ENCODE results near the gene LY86.

DNA sequence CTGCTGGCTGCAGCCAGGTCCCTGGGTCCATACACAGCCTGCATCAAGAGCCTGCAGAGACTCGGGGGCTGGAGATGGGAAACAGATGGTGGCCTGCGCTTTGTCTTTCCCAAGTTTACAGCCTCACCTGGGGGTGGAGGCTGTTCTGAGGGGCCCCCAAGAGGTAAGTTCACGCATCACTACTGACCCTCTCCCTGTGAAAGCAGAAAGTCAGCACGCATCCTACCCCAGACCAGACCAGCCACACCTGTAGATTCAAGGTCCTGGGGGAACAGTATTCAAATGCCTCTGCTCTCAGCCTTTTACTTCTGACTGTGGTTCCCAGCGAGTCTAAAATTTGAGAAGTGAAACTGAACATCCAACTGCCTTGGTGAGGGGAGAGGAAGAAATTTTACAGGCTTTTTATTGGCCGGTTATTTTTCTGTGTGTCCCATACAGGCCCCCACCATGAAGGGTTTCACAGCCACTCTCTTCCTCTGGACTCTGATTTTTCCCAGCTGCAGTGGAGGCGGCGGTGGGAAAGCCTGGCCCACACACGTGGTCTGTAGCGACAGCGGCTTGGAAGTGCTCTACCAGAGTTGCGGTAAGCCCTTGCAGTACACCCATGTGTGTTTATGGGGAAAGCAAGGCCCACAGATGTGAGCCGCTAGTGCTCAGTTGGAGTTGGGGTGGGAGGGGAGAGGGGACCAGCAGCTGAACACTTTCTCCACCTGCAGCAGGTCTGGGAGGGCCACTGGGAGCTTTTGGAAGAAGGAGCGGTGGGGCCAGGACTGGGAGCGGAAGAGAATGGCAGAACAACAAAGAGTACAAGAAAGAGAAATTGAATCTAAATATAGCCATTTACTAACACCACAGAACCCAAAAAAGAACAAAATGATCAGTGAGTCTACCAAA lies at the start of gene LY86:
TSS of gene LY86 (plus strand) at position 433 of the 894 bp plus-strand sequence.
- RRBS, result no CpG with 5 or more reads among the region's 15 CpGs

DNA sequence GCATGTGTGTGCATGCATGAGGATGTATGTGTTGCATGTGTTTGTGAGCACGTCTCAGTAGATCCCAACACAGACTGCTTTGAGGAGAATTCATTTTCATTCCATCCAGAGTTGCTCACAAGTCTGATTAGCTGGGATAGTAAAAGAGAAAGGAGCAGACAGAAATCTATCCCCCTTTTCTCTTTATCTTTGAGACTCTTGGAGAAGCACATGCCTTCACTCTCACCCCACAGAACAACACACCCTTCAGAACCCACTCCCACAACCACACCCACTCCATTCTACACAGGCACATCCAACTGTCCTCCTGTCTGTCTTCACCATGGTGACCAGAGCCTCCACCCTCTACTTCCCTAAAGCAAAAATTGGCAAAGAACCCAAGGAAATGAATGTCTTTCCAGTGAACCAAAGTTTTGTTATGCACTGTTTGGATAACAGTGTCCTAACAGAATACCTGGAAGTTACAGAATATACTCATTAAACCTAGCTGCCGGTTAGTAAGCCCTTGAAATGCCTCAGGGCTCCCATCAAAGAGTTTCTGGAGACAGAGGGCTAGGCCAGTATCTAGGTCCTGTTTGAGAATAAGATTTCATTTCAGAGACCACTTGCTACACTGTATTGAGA lies 100.9 kb downstream of the LY86 start:
- RRBS, result no CpG with 5 or more reads among the region's 2 CpGs

GRCh38 chr6:6694271-6694730 lies 105.8 kb downstream of the LY86 start:
- RRBS, result no CpG with 5 or more reads among the region's 7 CpGs

DNA sequence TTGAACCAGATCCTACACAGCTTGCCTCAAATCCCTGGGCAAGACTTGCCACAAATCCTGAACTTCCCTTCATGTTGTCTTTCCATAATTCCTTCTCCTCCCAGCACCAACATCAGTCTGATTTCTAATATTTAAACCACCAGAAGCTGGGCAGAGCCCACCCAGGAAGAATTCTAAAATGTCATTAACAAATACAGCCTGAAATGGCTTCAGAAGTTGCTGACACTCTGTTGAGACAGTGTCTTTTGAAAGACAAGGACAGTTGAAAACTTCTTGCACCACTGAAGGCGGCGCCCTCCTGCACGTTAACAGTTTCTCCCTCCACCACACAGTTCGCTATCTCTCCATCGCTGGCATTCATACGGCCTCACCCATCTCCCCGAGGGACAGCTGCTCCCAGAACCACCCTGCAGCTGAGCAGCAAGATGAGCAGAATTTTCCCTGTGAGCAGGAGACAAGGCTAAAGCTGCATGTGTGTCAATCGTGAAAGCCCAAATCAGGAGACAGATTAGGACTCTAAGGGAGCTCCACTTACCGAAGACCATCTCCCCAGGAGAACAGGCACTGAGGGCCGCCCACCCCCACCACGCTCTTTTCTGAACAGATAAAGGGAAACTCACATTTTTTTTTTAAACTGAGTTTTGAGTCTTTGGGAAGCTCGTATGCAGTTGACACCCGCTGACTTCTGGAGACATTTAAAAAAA lies 113.3 kb downstream of the LY86 start:
- RRBS, result no CpG with 5 or more reads among the region's 13 CpGs

GRCh38 chr6:6703867-6704110 lies 115.3 kb downstream of the LY86 start:
- RRBS, result no CpG with 5 or more reads among the region's 3 CpGs

DNA sequence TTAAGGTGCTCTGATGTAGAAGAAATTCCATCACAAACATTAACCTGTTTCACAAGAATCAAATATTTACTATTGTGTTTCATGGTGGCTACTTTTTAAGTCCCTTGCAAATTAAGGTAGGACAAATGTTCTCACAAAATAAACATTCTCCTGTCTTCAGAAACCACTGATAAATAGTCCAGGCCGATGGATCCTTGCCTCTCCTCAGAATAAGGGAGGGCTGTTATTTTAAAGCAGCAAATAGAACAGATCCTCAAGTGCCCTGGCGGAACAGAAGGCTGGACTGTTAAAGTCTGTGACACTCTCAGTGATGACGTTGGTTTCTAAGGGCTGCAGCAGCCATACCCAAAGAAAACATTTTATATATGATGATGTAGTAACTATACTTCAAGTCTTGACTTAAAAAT lies 160.4 kb downstream of the LY86 start:
- RRBS, result no CpG with 5 or more reads among the region's 3 CpGs

GRCh38 chr6:6803079-6804115 lies 214.9 kb downstream of the LY86 start:
- RRBS, result 42% methylated on average over 4 of the region's 21 CpGs

GRCh38 chr6:6823359-6824284 lies 235.1 kb downstream of the LY86 start:
- RRBS, result no CpG with 5 or more reads among the region's 8 CpGs

DNA sequence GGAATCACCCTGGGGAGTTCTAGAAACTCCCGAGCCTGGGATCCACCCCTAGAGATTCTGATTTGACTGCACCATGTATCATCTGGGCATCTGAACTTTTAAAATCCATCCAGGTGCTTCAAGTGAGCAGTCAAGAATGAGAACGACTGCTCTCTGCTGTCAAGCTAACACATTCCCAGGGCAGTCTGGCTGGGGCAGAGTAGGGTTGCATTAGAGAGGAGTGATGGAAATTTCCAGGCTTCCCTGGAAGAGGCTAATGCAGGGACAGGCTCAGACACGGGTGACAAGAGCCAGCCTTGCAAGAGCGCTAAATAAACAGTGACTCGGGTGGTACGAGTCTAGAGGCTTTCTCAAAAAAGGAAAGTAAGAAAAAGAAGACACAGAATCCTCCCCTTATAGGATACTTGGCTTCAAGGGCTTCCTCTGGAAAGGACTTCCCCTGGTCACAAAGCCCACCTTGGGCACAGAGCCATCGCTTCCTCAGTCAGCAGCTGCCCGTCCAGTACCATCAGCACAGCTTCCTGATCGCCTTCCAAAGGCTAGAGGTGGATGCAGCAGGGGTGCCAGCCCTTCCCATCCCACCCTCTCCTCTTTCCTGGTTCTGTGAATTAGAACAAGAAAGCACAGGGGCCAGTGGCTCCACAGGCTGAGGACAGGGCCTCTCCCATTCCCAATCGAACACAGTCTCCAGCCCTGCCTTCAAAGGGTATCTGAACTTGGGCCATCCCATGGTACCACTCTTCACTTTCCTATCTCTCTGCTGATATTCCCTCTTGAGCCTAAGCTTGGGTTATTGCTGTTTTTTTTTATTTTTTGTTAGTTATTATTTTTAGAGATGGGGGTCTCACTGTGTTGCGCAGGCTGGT lies 177.3 kb upstream of the RREB1 start:
- RRBS, result no CpG with 5 or more reads among the region's 11 CpGs

DNA sequence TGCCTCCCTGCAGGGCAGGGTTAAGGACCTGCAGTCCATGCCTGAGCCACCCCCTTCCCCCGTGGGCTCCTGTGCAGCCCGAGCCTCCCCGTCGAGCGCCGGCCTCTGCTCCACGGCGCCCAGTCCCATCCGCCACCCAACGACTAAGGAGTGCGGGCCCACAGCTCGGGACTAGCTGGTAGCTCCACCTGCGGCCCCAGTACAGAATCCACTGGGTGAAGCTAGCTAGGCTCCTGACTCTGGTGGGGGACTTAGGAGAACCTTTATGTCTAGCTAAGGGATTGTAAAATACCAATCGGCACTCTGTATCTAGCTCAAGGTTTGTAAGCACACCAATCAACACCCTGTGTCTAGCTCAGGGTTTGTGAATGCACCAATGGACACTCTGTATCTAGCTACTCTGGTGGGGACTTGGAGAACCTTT lies 167.4 kb upstream of the RREB1 start:
- RRBS, result no CpG with 5 or more reads among the region's 14 CpGs

GRCh38 chr6:6994523-6995242 lies 113.1 kb upstream of the RREB1 start:
- RRBS, result no CpG with 5 or more reads among the region's 11 CpGs

- RRBS, result no CpG with 5 or more reads among the region's 1 CpG
These were observed 66.4 kb upstream of the RREB1 start for GRCh38 chr6:7041358-7041770.

- RRBS, result 2% methylated on average over 15 of the region's 38 CpGs
These were observed 517 bp upstream of the RREB1 start for GRCh38 chr6:7107232-7107655.

DNA sequence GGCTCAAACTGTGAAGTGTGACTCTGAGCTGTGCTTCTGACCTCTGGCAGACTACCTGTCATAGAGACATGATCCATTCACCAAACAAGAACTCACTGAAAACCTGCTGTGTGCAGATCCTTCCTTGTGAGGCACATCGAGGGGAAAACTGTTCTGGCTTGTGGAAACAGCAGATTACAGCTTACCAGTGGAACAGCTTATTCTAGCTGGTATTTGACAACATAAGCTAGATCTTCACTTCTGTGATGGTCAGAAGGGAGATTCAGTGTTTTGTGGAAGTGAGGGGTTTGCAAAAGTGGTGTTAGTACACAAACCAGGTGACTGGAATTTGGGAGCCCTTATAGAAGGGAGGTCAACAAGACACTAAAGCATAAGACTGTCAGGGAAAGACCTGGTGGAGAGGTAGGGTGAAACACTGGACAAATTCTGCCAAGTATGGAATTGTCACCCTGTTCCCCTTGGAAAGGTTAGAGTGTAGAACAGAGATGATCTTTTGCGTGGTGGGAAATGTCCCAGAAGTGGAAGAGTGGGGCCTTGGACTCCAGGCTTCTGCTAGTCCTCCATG lies 17.2 kb downstream of the RREB1 start:
- RRBS, result no CpG with 5 or more reads among the region's 2 CpGs

- RRBS, result no CpG with 5 or more reads among the region's 10 CpGs
These were observed 29.0 kb downstream of the RREB1 start for GRCh38 chr6:7136574-7137266.

- RRBS, result no CpG with 5 or more reads among the region's 6 CpGs
These were observed 57.9 kb downstream of the RREB1 start for GRCh38 chr6:7165617-7166048.

GRCh38 chr6:7173689-7174347 lies 66.1 kb downstream of the RREB1 start:
- RRBS, result no CpG with 5 or more reads among the region's 12 CpGs

DNA sequence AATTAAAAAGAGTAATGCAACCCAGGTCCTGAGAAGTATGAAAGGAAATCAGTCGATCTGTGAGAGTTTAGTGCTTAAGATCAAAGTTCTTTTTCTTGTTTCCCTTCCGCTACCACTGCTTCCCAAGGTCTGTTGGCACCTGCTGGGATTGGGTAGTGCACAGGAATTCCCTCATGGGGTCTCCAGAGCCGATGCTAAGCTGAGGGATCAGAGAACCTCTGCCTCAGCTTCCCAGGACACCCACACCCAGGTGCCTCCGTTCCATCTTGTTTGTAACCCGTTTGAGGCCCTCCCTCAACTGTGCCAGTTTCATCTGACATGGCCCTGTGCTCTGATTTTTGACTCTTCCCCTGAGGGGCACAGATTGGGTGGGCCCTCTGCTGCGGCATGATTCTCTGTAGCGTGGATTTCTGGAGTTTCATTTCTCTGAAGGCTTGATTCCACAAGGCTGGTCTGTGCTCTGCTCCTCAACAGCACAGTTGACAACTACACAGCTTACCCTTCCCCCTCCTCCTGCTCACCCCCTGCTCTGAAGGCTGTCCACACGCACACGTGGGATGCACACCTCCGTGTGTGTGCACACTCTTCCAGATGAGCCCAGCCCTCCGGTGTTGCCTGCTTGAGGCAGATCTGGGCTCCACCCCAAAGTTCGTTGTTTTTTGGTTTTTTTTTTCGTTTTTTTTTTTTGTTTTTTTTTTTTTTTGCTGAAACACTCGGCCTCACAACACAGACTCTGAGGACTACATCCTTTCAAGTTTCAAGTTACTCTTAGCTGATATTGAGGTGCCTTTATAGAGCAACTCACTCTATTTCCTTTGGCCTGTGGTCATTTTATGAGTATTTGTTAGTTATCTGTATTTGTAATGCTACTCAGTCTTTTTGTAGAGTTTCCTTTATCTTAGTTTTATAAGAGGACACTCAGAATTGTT lies 88.0 kb downstream of the RREB1 start:
- RRBS, result no CpG with 5 or more reads among the region's 14 CpGs

- RRBS, result no CpG with 5 or more reads among the region's 14 CpGs
These were observed 96.3 kb downstream of the RREB1 start for GRCh38 chr6:7203777-7204648.

GRCh38 chr6:7235512-7236119 lies 77.4 kb downstream of the SSR1 start:
- RRBS, result 90% methylated on average over 3 of the region's 10 CpGs

Measured in CMK (cell line).